Myometrial cell (primary cell): ENCODE measurements around a stretch of chr1.

DNA sequence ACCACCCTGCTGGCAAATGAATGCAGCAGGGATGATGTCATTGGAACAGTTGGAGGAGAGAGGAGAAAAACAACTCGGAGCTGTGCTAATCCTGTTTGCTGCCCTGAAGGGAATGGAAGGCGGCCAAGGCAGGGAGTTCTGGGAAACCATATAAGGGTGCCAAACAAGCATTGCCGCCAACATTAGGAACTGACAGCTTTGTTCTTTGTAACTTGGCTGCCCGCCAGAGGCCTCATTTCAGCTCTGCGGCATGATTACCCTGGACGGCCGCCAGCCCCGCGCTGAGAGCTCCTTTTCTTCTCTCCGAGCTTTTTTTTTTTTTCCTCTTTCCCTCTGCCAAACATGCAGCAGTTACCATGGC lies 114.2 kb upstream of the IRF2BP2 start:
- RAMPAGE, long total RNA = no peak

DNA sequence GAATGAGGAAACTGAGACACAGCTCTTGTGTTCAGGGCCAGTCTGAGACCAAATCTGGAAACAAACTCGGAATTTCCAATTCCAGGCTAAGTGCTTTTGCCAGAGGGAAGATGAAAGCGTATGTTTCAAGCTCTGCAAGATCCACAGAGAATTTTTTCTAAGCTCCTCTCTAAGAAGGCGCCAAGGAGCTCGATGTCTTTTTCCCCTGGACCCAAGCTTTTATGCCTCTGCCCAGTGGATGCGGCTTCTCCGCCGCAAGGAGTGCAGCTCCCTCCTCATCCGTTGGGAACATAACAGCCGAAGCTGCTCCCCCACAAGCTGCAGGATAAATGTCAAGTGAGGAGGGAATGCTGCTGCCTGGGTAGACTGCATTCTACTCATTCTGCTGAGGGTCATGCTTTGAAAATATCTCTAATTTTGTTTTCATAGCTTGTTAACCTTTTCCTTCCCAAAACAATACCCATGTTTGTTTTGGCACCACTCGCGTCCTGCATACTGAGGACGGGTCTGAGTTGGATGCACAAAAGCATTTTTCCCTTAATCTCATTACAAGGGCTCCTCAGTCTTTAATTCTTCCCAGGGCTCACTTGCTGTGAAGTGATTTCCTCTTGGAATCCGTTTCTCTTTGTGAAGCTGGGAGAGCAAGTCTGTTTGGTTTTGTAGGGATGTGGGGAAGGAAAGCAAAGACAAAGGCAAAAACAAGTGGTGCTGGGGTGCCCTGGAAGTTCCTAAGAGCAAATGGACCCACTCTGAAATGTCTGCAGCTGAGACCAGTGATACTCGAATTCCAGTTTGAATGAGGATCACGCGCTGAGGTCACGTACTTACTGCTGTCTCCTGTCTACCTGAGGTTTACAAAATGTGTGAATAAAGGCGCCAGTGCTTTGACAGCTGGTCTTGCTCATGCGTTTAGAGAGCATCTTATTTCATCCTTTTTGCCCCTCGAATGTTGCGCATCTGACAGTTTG lies 134.0 kb upstream of the IRF2BP2 start:
- RAMPAGE, long total RNA = no peak

- RAMPAGE, long total RNA = no peak
Observed at GRCh38 chr1:234768176-234768634, 158.2 kb upstream of the IRF2BP2 start.

DNA sequence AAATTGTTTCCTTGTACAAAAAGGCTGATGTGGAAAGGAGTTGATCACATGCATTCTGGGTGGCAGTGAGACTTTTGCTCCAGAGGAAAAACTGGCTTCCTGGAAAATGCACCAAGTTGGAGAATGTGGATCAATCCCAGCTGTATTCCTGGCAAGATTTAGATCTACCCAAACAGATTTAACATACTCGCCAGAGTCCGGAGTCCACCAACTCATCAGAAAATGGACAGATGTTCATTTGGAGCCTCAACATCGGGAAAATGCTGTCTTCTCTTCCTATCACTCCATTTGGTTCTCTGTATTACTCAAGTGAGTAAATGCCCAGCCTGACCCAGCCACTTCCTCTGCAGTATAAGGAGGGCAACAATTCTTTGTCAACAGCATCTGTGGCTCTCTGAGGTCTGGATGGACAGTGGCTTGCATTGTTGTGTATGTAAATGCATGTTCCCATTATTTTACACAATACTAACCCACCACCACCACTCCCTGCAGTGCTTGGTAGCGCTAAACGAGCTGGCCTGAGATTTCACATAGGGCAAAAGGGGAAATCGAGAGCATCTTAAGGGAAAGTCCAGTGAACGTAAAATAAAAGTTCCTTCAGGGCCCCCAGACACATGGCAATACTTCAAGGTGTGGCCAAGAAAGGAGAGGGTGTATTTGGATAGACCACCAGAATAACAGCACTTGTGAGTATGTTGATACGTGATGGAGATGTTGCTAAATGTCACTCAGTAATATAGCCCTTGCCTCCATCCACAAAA lies 226.3 kb upstream of the IRF2BP2 start:
- RAMPAGE, long total RNA = no peak

DNA sequence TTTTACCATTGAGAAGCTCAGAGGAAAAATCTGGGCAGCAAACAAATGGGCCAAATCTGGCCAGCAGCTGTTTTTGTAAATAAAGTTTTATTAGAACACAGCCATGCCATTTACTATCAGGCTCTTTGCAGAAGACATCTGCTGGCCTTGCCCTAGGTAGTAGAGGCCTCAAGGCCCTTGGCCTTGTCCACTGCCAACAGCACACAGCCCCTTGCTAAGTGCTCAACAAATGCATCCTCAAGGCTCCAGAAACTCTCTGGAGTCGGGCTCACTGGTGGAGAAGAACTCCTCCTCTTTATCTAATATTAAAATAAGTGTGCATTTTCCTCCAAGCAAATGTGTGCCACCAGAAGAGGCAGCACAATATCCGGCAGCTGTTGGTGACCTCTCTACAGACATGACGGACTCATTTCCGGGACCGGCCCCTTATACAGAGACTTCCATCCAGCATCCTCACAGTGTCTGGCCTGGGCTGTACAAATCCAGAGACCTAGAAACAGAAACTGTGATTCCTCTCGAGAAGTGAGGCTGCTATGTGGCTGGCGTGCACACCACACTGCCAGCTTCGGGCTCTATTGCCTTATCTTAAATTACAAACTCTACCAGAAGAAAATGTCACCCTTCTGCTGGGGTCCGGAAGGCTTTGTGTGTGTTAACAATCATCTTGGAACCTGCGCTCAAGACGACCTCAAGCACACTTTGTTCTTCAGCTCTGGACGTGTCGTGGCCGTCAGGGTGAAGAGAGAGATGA lies 203.9 kb downstream of the TOMM20 start:
- RAMPAGE, long total RNA = no peak

DNA sequence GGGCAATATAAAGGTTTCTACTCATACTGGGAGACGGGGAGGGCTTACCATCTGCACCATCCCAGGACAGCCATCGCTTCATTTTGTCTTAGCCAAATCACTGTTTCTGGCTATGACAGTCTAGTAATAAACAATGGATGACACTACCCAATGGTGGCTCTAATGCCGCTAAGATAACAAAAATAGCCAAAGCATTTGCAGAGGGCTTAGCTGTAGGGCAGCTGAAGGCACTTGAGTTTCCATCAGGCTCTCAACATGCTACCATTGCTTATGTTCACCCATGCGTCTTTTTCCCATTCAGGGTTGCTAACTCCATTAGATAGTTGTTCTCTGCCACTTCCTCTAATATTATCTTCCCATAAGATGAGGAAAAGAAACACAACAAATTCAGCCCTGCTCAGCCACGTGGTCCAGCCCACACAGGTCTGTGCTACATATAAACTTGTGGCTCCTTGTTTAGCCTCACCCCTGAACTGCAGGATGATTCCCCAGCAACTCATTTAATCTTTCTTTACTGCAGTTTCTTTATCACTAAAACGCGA lies 159.6 kb downstream of the TOMM20 start:
- RAMPAGE, long total RNA = no peak

GRCh38 chr1:234979919-234980282 lies 148.7 kb downstream of the TOMM20 start:
- RAMPAGE, long total RNA = no peak

DNA sequence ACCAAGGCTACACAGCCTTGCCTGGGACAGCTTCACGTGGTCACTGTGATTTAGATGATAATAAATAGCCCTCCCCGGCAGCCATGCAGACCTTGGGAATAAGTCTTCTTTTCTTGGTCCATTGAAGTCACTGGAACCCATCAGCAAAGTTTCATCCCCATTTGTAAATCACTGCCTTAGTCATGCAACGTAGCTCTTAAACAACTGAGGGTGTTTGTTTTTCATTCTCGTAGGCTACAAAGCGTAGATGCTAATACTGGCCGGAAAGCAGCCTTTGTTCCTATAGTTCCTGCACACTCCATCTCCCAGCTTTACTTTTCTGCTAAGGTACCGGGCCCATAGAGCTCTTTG lies 105.6 kb downstream of the TOMM20 start:
- RAMPAGE, long total RNA = no peak

- RAMPAGE, long total RNA = no peak
Observed at GRCh38 chr1:235034760-235035317, 93.8 kb downstream of the TOMM20 start.

GRCh38 chr1:235110948-235112203 lies 17.3 kb downstream of the TOMM20 start:
- RAMPAGE, long total RNA = no peak

- RAMPAGE, long total RNA = no peak
Observed at GRCh38 chr1:235141121-235141682, 12.6 kb upstream of the TOMM20 start.

- RAMPAGE, long total RNA = no peak
Observed at GRCh38 chr1:235278687-235279516, 49.1 kb downstream of the ARID4B start.

- RAMPAGE, long total RNA = no peak
Observed at GRCh38 chr1:235297765-235297989, 30.3 kb downstream of the ARID4B start.

DNA sequence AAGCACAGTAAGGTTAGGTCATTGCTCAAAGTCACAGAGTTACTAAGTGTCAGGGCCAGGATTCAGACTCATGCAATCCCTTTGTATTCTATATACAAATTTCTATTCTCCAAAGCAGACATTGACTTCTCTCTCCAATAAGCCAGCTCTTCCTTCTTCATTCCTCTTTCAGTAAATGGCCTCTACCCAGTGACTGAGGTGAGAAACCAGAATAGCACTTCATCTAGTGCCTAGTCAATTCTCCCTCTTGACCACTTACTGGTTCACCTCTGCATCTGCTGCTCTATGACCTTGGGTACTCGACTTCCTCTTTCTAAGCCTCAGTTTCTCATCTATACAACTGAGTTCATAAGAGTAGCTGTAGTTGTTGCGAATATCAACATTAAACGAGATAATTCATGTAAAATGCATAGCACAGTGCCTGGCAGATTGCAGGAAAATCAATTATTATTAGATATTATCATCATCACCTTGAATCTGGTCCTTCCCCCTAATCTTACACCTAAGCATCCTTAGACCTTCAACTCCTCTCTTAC lies 12.4 kb downstream of the LYST start:
- RAMPAGE, long total RNA = no peak

- RAMPAGE, long total RNA = no peak
Observed at GRCh38 chr1:235887912-235888517, 21.3 kb upstream of the LYST start.

GRCh38 chr1:236064623-236064994 lies 281 bp downstream of the NID1 start:
- RAMPAGE, long total RNA = no peak

GRCh38 chr1:236065671-236066078 lies 785 bp upstream of the NID1 start:
- RAMPAGE, long total RNA = no peak

GRCh38 chr1:236067727-236068423 lies 3.0 kb upstream of the NID1 start:
- RAMPAGE, long total RNA = no peak

GRCh38 chr1:236090828-236091174 lies 25.9 kb upstream of the NID1 start:
- RAMPAGE, long total RNA = no peak

DNA sequence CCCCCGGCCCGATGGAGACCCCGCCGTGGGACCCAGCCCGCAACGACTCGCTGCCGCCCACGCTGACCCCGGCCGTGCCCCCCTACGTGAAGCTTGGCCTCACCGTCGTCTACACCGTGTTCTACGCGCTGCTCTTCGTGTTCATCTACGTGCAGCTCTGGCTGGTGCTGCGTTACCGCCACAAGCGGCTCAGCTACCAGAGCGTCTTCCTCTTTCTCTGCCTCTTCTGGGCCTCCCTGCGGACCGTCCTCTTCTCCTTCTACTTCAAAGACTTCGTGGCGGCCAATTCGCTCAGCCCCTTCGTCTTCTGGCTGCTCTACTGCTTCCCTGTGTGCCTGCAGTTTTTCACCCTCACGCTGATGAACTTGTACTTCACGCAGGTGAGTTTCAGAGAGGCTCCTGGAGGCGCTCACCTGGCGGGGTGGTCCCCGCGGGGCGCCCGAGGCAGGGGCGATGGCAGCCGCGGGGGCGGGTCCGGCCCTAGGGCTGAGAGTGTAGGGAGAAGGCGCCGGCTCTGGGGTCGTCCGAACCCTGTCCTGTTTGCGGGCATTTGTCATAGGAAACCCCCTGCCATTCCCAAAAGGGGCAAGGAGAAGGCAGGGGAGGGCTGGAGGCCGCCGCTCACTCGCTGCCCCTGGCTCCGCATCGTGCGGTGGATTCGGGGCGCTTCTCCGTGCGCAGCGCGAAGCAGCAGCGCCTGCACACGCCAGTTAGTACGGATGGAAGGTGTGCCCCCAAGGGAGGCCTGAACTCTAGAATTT lies 498 bp downstream of the GPR137B start:
- RAMPAGE, long total RNA = no peak